Pericardium fibroblast (primary cell): ENCODE data around the genes CRACR2A and GALNT8.

- RAMPAGE, long total RNA = no peak
Observed at GRCh38 chr12:3086740-3087300, 9.6 kb downstream of the TSPAN9 start.

DNA sequence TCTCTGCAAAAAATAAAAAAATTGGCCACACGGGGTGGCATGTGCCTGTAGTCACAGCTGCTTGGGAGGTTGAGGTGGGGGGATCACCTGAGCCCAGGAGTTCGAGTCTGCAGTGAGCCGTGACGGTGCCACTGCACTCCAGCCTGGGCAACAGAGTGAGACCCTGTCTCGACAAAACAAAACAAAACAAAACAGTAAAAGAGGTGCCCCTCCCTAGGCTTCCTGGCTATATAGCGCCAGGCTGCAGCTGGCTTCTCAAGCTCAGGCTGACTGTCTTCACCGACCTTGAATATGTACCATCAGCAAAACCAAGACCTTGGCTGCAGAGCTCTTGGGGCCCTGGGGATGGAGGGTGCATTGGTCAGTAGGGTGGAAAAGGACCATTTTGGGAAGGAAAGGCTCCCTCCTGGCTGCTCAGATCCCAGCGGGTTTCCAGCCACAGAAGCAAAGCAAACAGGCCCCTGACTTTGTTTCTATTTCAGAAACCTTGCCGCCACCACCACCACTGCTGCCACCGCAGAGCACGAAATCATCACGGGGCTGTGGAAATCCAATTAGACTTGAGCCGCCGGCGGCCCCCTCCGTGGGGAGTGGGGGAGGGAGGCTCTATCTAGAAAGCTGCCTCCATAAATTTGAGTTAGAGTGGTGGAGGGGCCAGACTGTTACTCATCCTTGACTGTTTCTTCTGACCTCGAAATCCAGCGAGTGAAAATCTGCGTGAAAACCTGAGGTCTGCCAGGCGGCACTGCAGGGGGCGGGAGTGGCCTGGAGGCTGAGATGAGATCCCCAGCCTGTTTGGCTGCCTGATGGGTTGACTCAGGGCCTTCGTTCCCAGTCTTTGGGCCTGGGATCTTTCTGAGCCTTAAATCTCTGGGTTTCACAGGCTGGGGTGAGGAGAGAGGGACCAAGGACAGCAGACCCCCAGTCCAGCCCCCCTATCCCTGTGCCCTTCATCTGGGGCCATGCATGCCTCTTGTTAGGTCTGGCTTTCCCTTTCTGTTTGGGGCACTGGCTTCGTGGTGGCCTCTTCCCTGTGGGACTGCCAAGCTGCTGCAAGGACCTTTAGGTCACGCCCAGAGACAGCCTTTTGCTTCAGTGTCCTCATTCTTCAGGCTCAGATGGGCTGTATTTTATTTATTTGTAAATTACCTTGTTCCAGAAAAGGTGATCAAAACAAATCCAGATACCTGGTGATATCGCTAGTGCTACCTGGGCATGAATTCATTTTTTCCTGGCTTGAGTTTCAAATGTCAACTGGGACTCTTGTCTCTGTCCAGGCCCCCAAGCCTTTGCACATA is 29.9 kb downstream of the TSPAN9 start:
- RAMPAGE, long total RNA = no peak

GRCh38 chr12:3223991-3224893 is 147.1 kb downstream of the TSPAN9 start:
- RAMPAGE, long total RNA = no peak

DNA sequence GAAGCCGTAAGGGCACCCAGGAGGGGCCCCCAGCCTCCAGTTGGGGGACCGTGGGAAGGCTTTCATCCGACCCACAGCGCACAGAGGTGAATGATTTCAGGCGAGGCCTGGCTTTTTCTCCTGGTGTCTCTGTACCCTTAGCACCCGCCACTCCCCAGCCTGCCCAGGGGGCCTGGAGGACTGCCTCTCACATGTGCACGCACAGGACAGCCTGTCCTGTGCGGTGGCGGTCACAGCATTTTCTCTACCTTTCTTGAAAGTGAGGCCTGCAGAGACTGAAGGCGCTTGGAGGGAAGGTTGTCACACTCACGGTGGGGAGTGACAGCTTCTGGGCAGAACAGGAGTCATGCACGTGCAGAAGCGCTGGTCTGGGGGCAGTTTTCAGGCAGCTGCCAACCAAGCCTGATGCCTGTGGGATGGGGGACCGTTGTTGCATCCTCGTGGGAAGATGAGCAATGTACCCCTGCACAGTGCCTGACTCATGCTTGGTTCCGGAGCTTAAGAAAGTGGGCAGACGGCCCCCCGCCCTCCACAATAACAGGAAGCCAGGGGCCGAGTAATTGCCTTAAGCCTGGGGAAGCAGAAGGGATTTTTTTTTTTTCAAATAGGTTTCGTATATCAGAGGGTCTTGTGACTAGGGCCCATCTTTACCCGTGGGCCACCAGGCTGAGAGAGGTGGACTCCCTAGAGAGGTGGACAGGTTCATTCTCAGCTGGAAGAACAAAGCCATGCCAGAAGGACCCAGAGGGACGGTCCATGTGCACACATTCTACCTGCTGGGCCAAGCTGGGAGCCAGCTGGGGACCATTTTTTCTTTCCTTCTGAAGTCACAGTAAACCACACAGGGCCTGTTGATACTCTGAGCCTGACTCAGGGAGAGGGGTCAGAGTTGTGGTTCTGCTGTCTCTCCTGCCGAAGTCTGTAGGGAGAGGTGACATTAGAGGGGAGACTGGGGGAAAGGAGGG is 148.3 kb downstream of the TSPAN9 start:
- RAMPAGE, long total RNA = no peak

DNA sequence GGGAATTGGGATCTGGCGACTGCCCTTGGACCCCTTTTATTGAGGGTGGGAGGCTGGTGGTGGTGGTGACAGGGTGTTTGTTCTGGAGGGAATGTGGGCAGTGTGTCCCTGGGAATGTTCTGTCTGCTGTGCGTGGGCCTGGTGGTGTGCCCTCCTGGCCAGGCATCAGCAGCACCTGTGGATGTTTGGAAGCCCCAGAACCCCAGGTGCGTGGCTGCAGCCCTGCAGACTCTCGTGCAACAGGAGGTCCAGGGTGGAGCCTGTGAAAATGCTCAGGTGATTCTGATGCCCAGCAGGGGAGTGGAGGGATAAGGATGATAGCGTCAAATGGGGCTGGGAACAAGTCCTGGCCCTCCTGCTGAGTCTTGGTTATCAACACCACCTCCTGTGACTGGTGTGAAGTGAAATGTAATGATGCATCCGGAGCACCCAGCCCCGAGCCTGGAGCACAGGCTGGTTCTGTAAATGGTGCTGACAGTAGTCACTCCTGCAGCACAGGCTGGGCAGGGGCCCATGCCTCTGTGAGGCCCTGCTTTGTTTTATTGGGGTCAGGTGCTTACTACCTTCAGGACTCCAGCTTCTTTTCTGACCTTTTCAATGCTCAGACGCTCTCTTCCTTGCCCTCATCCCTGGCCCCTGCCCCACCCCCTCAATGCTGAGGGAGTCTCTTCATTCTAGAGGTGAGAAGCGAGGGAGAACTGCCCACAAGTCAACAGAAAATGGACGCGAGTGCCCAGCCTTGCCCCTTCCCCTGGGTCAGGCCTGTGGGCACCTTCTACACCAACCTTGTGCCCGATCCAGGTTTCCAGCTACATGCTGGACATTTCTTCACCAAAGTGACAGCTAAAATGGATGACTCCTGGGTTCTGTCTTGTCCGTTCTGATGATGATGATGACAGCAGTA is 176.8 kb downstream of the TSPAN9 start:
- RAMPAGE, long total RNA = no peak

DNA sequence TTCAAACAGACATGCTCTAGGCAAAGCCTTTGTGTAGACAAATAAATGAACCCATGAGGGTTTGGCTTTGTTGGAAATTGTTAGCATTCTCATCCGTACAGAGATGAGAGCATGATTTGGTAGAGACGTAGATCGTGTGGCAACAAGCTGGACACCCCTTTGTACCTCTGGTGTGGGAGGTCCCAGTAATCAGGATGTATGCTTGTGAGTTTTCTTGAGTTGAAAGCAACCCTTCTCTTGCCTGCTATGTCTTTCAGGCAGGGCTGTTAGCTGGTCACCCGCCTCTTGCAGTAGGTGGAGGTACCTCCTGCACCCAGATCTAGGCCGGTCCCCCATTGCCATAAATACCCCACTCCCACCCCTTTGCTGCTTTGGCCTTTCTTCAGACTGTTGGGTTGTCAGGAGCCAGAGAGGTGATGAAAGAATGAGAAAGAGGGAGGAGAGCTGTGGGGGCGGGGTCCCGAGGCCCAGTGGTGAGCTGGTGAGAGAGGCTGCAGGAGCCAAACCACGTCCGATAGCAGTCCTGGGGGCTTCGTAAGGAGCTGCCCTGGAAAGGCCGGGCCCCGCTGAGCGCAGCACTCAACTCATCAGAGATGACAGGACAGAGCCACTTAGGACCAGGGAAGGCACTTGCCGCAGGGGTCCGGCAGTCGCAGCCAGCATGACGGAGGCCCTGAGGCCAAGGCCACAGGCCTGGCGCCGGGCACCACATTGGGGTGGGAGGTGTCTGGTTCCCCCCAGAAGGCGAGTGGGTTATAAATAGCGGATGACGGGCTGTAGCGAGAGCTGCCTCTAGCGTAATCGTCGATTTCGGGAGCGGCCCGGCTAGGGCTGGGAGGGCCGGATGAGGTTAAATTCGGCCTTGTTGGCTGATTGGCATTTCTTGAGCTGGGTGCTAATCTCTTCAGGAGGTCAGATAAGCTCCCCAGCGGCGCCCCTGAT is 178.8 kb downstream of the TSPAN9 start:
- RAMPAGE, long total RNA = no peak

- RAMPAGE, long total RNA = no peak
Observed at GRCh38 chr12:3263368-3264210, 186.4 kb downstream of the TSPAN9 start.

DNA sequence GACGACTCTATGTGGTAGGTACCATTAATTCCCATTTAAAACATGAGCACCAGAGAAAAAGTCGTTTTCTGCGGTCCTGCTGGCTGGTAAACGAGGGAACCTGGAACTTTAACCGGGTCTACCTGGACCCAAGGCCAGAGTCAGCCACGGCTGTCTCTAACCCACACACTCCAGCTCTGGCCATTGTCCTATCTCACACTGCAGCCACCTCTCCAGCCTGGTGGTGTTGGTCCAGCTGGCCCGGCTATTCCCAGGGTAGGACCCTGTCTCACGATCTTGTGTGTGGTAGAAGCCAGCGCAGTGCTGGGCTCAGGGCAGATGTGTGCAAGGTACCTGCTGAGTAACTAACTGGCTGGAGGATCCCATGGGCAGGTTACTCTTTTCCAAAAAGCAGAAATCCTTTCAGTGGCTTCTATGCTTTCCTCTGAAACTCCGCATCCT is 187.6 kb downstream of the TSPAN9 start:
- RAMPAGE, long total RNA = no peak

DNA sequence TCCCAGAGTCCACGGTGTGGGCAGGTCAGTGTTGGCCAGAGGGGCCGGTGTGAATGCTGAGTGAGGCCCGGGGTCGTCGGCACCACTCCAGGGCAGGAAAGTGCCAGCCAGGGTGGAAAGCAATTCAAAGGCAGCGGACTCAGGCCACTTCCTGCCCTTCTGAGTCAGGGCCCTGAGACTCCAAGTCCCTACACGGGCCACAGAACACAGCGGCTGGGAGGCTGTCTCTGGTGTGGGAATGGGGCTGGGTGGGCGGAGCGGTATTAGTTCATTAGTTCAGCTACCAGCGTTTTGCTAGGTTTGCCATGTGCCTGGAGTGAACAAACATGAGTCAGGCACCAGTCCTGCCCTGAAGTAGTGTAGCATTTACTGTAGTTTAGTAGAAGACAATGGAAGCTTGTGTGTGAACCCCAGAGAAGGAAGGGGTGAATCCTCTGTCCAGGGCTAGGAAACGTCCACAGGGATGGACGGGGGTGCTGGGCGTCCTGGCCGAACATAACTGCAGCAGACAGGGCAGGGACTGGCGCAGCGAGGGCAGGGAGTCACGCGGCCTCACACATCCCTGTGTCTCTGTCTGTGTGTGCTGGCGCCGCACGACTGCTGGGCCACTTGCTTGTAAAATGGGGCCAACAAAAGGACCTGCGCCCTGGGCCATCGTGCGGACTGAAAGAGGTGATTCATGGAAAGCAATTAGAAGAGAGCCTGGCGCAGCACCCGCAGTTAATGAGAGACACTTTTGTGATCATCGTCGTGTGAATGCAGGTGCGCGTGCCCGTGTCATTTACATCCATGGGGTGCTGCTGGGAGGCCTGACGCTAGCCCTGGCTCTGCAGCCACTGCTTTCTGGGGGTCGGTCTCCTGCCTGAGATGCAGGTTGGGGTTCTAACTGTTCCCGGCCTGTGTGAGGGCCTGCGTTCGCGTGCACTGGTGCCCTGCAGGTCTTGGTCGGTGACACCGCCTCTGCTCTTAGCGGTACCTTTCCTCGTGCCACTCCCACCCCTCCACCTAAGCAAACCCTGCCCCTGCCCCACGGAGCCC is 186.3 kb upstream of the PRMT8 start:
- RAMPAGE, long total RNA = no peak

GRCh38 chr12:3752740-3753891 is at the start of gene CRACR2A:
CRACR2A (minus strand) TSS chr12:3753109.
- RAMPAGE, long total RNA = no peak

GRCh38 chr12:3999049-3999958 is 126.1 kb upstream of the PARP11 start:
- RAMPAGE, long total RNA = no peak

- RAMPAGE, long total RNA = no peak
Observed at GRCh38 chr12:4011431-4012067, 138.3 kb upstream of the PARP11 start.

DNA sequence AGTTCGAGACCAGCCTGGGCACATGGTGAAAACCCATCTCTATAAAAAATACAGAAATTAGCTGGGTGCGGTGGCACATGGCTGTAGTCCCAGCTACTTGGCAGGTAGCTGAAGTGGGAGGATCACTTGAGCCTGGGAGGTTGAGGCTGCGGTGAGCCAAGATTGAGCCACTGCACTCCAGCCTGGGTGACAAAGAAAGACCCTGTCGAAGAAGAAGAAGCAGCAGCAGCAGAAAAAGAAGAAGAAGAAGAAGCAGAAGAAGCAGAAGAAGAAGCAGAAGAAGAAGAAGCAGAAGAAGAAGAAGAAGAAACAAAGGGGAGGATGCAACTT is 139.5 kb upstream of the PARP11 start:
- RAMPAGE, long total RNA = no peak

- RAMPAGE, long total RNA = no peak
Observed at GRCh38 chr12:4025075-4025470, 151.9 kb upstream of the PARP11 start.

DNA sequence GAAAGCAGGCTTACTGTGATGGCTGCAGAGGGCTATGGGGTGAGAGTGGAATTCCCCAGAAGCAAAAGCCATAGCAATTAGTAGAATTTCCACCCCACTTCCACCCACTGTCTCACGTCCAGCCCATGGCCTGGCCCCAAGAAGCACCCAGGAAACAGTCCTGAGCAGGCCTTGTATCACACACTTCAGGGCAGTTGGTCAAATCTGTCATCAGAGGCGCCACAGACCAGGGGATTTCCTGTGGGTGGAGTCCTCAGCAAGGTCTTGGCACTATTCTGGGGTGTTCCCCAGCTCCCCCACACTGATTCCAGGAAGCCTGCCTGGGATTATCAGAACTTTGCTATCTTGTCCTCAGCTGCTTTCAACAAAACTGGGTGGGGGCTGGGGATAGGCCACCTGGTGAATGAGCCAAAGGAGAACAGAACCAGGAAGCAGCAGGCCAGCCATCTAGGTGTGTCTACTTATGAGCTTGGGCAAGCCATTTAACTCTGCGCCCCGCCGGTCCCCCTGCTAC is 120.1 kb upstream of the CCND2 start:
- RAMPAGE, long total RNA = no peak

GRCh38 chr12:4270149-4270776 is 3.3 kb upstream of the CCND2 start:
- RAMPAGE, long total RNA = no peak

DNA sequence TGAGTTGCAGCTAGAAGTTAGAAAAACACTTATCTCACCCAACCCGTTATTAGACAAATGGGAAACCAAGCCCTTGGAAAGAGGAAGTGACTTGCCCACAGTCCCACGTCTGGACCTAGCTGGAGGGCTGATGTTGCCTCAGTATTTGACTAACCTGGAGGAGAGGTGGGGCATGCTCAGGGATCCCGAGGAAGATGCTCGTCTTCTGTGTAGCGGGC is 12.6 kb downstream of the CCND2 start:
- RAMPAGE, long total RNA = no peak

DNA sequence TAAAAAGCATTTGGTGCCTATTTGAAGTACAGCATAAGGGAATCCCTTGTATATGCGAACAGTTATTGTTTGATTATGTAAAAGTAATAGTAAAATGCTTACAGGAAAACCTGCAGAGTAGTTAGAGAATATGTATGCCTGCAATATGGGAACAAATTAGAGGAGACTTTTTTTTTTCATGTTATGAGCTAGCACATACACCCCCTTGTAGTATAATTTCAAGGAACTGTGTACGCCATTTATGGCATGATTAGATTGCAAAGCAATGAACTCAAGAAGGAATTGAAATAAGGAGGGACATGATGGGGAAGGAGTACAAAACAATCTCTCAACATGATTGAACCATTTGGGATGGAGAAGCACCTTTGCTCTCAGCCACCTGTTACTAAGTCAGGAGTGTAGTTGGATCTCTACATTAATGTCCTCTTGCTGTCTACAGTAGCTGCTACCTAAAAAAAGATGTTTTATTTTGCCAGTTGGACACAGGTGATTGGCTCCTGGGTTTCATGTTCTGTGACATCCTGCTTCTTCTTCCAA is 20.8 kb upstream of the TIGAR start:
- RAMPAGE, long total RNA = no peak

GRCh38 chr12:4557160-4557506 is 4.9 kb upstream of the DYRK4 start:
- RAMPAGE, long total RNA = no peak

GRCh38 chr12:4720359-4721027 is at the start of gene GALNT8:
GALNT8 (plus strand) TSS chr12:4720400.
- RAMPAGE, long total RNA = no peak